Hair follicle dermal papilla cell (primary cell): ENCODE measurements around a stretch of chr19.

DNA sequence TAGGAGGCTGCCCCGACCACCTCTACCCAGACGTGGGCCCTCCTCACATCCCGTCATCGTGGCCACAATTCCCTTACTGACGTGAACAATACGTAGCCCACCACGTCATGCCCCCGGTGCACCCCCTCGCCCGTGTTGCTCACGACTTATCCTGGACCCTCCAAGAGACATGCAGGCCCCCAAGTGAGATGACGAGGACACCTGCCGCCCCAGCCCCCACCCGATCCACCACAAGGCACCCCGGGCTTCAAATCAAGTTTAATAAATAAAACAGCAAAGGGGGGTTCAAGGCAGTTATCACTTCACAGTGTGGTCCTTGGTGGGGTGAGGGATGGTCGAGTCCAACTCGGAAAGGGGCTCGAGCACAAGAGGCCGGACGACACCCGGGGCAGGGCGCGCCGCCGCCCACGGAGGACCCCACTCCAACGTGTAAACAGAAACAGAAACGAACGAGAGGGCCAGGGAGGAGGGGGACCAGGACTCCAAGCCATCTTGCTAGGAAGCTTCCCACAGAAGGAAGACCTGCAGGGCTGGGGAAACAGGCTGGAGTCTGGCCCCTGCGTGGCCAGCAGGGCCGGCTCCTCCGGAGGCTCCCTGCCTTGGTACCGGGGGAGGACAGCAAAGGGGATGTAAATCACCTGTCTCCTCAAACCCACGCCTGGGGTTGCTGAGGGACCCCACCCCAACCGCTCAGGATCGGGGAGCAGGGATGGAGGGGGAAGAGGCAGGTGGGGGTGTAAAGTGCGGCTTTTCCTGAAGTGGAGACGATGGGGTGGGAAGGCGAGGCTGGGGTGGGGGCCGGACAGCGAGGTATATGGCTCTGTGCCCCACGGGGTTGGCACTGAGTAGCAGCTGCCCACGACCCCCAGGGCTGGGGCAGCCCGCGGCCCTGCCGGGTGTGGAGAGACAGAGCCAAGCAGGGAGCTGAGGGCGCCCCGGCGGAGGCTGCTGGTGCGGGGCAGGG, 14.4 kb upstream of the PLPP2 start:
- CAGE, long polyA plus RNA: no peak

DNA sequence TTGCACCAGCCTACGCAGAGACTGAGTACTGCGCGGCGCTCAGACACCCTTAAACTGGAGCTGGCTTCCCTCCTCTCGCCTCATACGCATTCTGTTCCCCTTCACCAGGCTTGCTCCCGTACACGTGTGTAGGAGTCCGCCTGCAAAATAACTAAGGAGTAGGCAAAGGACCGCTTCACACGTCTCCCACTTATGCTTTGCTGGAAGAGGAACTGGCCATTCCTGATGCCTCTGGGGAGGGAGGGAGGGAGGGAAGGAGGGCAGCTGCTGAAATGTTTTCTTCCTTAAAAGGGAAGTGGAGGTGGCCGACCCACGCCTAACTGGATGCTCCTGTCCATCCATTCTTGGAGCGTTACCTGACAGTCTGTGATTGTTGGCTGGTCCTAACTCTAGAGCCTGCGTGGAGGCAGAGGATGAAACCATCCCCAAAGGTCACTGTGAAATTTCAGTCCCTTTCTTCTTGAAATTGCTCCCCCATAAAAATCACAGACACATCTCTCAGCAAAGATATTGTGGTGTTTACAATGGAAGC, 7.5 kb downstream of the THEG start:
- CAGE, long polyA plus RNA: no peak

DNA sequence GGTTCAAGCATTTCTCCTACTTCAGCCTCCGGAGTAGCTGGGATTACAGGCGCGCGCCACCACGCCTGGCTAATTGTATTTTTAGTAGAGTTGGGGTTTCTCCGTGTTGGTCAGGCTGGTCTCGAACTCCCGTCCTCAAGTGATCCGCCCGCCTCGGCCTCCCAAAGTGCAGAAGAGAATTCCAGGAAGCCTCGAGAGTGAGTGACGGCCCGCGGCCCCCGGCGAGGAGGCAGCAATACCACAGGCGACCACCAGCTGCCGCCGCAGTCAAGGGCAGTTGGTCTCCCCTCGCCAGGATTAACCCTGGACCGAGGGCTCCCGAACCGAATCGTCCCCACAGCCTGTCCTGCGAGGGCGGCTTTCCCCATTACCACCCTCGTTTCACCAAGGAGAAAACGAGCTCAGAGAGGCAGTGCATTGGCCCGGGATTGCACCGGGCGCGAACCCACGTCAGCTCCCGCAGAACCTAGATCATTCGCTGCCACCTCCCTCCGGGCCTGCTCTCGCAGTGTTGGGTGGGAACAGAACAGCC, 8.1 kb upstream of the THEG start:
- CAGE, long polyA plus RNA: no peak

- CAGE, long polyA plus RNA: no peak
Measured at GRCh38 chr19:386696-387097, 10.9 kb upstream of the THEG start.

DNA sequence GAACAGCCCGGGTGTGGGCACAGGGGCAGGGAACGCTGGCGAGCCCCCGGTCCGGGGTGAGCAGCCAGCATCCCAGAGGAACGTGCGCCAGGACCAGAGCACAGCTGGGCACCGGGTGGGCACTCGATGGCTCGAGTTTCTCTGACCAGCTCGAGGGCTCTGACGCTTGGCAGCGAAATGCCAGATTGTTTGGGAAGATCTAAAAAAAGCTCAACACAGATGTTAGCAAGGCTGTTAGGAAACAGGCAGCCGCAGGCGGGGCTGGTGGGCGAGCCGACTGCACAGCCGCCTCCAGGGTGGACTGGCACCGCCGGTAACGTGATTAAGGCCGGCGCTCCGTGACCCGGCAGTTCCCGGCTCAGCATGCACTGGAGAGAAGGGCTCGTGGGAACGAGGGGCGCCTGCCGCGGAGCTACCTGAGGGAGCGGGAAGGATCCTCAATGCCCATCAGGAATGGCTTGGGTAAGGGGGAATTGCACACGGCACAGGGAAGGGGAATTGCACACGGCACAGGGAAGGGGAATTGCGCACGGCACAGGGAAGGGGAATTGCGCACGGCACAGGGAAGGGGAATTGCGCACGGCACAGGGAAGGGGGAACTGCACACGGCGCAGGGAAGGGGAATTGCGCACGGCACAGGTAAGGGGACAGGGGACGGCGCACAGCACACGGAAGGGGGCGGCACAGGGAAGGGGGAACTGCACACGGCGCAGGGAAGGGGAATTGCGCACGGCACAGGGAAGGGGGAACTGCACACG, 18.2 kb upstream of the C2CD4C start:
- CAGE, long polyA plus RNA: no peak

- CAGE, long polyA plus RNA: no peak
Measured at GRCh38 chr19:459444-460497, 1.1 kb downstream of the SHC2 start.

- CAGE, long polyA plus RNA: no peak
Measured at GRCh38 chr19:491154-491749, 5.0 kb upstream of the MADCAM1 start.

DNA sequence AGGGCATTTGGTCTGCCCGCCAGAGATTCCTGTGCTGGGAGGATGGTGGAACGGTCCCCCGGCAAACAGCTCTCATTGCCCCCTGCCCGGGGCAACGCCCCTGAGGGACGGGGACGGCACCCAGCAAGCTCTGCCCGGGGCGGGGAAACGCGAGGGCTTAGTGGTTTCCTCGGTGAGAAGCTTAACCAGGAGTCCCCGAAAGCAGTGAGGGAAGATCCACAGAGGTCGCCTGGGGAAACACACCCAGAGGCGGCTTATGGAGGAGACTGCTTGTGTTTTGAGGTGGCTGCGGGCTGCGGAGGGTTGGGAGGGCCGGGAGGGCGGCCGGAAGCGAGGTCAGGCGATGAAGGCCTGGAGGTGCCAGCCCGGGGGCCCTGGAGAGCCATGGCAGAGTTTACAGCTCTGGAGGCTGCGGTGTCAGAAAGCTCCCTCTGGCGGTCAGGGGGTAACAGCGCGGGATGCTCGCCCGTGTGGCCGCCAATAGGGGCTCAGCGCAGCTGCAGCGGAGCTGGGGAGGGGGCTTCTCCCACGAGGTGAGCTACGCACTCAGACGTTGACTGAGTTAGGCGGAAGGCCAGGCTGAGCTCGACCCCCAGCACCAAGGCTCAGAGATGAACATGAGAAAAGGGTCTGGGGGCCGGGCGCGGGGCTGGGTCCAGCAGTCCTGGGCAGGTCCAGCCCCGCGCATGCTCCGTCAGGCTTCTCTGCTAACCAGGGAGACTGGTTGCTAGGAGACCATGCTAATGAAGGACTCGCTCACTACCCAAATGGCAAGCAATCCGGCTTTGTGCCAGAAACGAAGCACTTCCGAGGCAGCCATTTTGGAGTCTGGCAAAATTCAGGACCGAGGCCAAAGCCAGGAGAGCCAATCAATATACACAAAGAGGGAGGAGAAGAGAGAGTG, 605 bp upstream of the TPGS1 start:
- CAGE, long polyA plus RNA: no peak

DNA sequence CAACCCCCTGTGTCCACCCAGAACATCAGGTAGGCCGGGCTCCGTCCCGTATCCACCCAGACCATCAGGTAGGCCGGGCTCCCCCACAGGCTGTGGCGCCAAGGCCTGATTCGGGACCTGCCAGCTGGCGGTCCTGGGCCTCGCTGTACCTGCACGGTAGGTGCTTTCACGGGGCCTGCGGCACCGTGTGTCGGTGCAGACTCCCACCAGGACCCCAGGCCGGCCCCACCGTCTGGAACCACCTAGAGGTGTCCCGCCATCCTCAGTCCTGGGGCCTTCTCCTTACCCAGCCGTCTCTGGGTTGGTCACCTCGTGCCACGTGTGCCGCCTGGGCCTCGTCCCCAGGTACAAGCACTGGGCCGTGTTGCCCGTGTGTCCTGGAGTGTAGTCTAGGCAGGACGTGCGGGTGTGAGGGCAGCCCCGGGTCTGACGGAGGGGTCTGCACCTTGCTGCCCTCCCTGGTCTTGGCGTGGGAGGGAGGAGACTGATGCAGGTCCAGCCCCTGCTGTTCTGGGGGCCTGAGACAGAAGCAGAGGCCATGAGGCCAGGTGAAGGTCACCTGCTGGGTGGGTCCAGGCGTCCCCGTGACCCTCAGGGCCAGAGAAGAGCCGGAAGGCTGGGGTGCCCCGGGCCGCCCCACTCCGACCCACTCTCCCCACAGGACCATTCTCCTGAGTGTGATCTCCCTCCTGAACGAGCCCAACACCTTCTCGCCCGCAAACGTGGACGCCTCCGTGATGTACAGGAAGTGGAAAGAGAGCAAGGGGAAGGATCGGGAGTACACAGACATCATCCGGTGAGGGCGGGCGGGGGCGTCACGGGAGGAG, 5.0 kb downstream of the CDC34 start:
- CAGE, long polyA plus RNA: no peak

GRCh38 chr19:604805-605589, 15.3 kb downstream of the HCN2 start:
- CAGE, long polyA plus RNA: no peak

DNA sequence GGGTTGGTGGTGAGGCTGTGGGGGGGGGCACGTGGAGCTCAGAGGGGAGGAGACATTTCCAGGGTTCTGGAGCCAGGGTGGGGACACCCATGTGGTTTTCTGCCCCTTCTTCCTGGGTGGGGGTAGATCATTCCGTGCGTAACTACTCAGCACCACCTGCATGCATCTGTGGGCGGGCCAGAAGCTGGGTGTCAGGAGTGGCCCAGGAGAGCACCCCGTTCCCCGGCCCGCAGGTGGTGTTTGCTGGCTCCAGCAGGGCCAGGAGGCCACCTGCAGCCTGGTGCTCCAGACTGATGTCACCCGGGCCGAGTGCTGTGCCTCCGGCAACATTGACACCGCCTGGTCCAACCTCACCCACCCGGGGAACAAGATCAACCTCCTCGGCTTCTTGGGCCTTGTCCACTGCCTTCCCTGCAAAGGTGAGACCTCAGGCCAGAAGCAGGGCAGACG, 1.4 kb downstream of the FSTL3 start:
- CAGE, long polyA plus RNA: no peak

- CAGE, long polyA plus RNA: no peak
Measured at GRCh38 chr19:781802-783082, 15.0 kb upstream of the PTBP1 start.

GRCh38 chr19:802065-802593, 4.9 kb downstream of the PTBP1 start:
- CAGE, long polyA plus RNA: no peak

DNA sequence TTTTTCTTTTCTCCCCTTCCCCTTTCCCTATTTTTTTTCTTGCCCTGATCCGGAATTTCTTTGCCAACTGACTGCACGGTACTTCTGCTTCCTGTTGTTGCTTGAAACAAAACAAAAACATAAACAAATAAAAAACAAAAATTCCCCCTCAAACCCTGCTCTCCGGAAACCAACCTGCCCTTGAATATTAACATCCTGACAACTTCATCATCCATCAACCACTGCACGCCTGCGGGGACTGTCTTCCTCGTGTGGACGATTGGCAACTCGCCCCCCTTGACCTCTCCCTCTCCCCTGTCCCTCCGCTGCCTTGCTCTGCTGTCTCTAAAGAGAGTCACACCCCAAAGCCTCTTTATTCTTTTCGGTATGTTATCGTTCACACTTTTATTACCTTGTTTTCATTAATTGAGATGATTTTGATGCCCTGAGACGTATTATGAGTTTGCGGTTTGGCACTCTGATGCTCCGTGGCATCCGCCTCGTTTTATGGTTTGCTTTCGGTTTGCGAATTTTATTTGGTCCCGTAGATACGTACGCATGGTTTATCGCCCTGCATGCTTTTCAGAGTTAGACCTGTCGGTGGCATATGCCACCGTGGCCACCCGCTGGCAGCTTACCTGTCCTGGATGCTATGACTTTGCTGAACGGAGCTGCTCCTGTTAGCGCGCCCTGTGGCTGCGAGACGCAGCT, 10.4 kb downstream of the PTBP1 start:
- CAGE, long polyA plus RNA: no peak

- CAGE, long polyA plus RNA: no peak
Measured at GRCh38 chr19:808229-808970, 11.1 kb downstream of the PTBP1 start.

- CAGE, long polyA plus RNA: no peak
Measured at GRCh38 chr19:862849-863462, 3.5 kb downstream of the CFD start.

DNA sequence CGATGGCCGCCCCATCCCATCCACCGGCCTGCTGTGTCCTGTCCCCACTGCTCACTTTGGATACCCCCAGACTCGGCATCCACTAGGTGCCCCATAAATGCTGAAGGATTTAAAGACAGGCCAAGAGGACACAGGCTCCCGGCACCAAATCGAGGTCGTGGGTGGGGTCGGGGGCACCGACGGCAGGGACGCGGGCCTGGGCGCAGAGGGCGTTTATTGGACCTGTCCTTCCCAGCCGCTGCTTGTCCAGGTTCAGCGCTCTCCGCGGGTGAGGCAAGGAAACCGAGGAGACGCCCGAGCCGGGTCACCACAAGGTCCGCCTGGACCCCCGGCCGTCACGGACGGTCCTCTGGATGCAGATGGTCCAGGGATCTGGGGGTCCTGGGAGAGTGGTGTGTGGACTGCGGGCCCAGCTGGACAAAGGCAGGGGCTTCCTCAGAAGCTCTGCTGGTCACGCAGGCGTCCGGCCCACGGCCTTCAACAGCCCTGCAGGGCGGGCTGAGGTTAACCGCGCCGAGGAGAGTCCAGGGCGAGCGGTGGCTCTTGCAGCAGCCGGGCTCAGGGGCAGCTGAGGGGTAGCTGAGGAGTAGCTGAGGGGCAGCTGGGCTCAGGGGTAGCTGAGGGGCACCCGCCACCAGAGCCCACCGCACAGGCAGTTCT, 8.4 kb downstream of the CFD start:
- CAGE, long polyA plus RNA: no peak

DNA sequence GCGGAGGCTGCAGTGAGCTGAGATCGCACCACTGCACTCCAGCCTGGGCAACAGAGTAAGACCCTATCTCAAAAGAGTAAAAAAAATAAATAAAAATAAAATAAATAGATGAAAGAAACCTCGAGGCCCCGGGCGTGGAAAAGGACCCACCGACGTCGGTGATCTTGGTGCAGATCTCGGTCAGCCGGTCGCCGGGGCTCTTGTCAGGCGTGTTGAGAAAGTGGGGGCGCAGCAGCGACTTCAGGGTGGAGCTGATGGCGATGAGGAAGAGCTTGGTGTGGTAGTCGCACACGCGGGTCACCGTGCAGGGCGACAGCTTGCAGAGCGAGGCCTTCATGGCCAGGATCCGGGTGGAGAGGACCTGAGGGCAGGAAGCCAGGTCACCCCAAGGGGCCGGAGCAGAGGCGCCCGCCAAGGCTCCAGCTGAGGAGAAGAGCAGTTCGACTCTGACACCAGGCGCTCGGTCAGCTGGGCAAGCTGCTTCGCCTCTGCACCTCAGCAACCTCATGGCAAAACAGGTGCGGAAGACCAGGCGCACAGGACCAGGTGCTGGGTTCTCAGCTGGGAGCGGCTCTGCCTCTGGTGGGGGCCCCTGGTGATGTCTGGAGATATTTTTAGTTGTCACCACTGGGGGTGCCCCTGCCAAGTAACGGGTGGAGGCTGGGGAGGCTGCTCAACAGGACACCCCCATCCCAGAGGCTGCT, 15.8 kb downstream of the CFD start:
- CAGE, long polyA plus RNA: no peak

GRCh38 chr19:940508-941798, 15.1 kb downstream of the ARID3A start:
- CAGE, long polyA plus RNA: no peak

DNA sequence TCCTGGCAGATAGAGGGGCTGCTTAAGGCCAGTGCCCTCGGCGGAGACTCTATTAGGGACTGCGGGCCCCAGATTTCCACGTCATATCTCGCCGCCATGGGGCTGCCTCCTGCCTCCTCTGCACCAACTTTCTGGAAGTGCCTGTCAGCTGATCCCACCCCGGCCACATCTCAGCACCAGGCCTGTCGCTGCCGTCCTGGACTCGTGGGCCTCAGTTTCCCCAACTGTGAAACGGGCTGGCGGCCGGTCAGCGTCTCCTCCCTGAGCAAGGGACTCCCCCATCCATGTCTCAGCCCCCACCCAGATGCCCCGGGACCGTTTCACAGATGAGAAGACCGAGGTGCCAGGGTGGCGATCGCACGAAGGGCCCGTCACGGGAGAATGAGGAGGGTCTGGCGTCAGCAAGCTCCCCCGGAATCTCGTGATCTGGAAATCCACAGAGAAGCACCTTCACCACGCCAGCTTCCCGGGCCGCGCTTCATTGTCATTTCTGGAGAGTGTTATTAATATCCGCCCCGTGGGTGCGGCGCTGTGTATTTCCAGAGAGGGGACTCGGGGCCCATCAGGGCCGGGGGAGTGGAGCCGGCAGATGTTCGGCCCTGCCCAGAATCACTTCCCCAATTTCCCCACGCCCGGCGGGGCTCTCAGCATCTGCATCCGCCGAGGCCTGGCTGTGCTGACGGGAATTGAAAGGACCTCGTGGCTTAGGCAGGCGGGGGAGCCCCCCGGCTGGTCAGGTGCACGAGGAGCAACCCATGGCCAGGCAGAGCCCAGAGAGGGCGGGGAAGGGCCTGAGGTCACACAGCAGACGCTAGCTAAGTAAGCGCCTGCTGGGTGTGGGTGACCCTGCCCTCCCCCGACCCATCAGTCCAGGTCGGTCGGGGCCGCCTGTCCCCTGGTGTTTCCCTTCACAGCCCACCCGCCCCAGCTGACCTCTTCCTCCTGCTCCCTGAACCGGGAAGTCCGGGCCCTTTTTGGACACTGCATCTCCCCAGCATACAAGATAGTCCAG, 21.7 kb downstream of the ARID3A start:
- CAGE, long polyA plus RNA: no peak